Measurements from ENCODE around the genes FAM216B and EPSTI1.

DNA sequence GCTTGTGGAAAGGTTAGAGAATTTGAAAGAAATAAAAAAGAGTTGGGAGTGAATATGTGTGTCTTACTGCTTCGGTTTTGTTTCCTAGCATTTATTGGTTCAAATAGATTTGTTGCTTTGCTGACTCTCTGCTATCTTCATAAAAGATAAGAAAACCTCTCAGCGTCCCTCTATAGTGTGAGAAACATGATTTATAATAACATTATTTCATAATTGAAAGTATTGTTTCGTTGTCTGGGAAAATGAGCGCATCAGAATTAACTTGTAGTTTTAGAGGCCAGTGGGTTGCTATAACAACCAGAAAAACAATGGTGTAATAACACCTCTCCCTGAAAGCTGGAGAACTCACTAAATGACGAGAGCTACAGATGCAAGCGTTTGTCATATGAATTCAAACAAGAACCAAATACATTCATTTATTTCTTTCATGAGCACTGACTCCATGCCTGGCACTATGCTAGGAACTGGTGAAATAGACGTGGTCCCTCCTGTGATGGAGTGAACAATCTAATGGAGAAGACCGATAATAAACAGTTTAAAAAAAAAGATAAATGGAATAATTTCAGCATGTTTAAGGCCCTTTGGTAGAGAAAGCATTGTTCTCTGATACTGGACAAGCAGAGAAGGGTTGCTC, 16.4 kb downstream of the KBTBD7 start:
- RAMPAGE, long total RNA: no peak
- RRBS: no CpG with 5 or more reads among the region's 8 CpGs

DNA sequence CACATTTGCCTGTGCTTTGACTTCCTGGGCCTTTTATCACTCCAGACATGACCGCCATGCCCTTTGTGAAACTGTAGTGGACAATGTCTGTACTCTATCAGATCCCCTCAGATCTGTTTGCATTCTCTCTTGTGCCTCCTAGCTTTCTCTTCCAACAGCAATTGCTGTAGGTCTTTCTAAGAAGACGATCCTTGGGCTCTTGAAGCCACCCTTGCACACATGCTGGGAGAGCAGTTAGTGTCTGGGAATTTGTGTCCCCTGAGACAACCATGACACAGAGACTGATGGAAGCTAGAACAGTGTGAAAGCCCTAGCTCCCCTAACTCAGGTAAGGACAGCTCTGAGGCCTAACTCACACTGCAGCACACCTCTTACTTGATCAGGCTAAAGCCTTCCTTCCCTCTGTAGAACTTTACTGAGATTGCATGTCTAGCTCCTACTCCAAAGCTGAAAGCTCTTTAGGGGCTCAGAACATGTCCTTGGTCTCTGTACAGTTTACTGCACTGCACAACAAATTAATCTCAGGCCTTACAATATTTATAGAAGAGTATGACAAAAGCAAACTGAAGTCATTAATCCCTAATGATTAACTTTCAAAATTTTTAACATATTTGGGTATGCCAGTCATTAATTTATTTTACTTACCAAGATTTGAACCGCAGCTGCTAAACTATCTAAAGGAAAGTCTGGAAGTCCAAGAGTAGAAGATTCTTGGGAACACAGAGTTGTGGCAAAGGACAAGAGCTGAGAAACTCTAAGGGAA, 75.5 kb downstream of the VWA8 start:
- RAMPAGE, long total RNA: no peak
- RRBS: no CpG with 5 or more reads among the region's 3 CpGs

DNA sequence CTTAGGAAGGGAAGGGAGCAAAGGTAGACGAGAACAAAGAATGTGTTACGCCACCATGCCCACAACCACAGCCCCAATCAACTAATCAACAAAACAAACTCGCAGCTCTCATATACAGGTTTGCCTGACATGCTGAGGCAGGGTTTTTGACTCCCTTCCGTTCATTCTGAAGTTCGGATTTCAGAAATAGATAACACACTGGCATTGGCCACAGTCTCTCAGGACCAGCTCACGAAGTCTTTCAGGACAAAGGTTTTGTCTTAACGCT, 13.7 kb upstream of the VWA8 start:
- RAMPAGE, long total RNA: no peak
- RRBS: no CpG with 5 or more reads among the region's 7 CpGs

- RAMPAGE, long total RNA: start-site peak on the plus strand at chr13:42271452-42271541, 70 and 56 reads in 2 replicates
- RRBS: 6% methylated on average over 3 of the region's 14 CpGs
Measured at GRCh38 chr13:42271267-42271729, 654 bp upstream of the AKAP11 start.

DNA sequence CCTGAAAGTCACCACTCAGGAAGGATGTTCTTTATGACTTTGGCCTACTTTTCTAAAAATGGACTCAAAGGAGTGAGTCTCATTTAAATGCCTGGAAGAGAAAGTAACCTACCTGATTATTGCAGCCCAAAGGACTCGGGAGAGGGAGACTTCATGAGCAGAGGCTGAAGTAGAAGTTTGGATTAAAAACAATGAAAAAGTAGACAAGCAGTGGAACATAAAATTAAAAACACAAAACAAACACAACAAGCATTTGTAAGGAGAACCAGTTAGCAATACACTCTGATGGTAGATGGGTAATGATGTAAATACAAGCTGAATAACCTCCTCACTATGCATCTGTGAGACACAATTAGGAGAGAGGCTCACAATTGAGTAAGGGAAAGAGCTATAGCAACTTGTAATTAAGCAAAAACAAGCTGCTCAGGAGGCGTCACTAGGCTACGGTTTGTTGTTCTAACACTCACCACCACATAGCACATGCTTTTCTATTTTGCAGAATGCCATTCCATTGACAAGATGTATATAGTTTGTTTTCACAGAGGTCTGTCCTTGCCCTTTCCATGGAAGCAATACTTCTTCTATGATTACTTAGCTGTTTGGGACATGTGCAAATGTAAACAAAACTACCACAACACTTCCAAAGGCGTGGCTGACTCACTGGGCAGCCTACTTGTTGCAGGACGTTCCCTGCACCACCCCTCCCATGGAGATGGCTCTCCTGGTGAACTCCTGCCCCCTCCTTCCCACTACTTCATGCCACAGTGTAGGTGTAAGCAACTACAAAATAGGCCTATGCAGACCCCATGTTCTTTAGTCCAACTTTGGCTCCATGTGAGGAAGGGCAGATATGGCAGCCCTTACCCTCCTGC, 34.1 kb upstream of the FAM216B start:
- RAMPAGE, long total RNA: no peak
- RRBS: no CpG with 5 or more reads among the region's 5 CpGs

- RAMPAGE, long total RNA: no peak
- RRBS: no CpG with 5 or more reads among the region's 3 CpGs
Measured at GRCh38 chr13:42781217-42781763, at the start of gene FAM216B. Gene FAM216B, plus strand, starts transcription at chr13:42781584.

GRCh38 chr13:42891715-42892046, 100.4 kb downstream of the EPSTI1 start:
- RAMPAGE, long total RNA: no peak
- RRBS: no CpG with 5 or more reads among the region's 2 CpGs

- RAMPAGE, long total RNA: no peak
- RRBS: no CpG with 5 or more reads among the region's 5 CpGs
Measured at GRCh38 chr13:42985789-42986316, 6.2 kb downstream of the EPSTI1 start.

DNA sequence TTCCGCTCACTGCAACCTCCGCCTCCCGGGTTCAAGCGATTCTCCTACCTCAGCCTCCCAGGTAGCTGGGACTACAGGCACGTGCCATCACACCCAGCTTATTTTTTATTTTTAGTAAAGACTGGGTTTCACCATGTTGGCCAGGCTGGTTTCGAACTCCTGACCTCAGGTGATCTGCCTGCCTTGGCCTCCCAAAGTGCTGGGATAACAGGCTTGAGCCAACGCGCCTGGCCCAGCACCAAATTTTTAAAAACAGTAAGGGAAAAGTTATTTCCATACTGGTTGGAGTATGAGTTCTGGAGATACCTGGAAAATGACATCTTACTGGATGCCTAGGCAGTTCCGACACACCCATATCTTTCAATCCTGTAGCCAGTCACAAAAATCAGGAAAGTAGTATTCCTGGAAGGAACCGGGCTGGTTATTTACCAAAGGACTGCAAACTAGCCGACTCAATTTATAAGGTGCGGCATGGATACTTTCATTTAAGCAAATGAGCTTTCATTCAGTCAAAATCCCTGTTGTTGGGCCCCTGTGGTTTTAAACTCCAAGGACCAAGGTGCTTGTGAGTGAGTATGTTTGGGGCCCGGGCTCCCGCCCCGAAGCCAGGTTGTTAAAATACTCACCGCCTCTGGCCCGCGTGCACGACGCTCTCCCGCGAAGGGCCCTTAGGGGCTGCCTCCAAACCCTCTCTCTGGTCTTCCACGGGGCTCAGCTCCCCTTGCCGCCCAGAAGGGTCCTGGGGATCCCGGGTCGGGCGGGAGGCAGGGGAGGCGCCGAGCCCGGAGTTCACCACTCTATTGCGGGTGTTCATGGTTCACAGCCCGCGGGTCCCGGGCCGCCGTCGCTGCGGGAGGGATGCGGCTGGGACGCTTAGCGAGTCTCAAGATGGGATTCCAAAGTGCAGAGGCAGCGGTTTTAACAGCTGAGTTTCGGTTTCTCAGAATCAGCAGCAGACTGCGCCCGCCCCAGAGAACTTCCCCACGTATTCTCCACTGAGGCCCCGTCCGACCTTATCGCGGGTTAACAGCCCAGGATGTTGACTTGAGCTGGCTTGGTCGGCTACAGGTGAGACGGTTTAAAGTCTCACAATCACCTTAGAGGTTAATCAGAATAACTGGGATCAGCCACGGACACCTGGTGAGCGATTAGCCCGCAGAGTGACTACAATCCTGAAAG, at the start of gene EPSTI1:
Gene EPSTI1 (minus strand): TSS at position 890 of the 1,179 bp plus-strand sequence.
- RAMPAGE, long total RNA: start-site peak on the minus strand centred at position 870 of the sequence, 57 bp wide, 194 and 1,205 reads in 2 replicates
- RRBS: 5% methylated on average over 5 of the region's 55 CpGs

- RAMPAGE, long total RNA: no peak
- RRBS: no CpG with 5 or more reads among the region's 4 CpGs
Measured at GRCh38 chr13:43545363-43545908, 241.3 kb downstream of the ENOX1 start.

- RAMPAGE, long total RNA: no peak
- RRBS: no CpG with 5 or more reads among the region's 1 CpG
Measured at GRCh38 chr13:43921265-43921685, 41.6 kb downstream of the LACC1 start.

- RAMPAGE, long total RNA: no peak
- RRBS: no CpG with 5 or more reads among the region's 2 CpGs
Measured at GRCh38 chr13:44021606-44021865, 139.5 kb downstream of the SMIM2 start.

DNA sequence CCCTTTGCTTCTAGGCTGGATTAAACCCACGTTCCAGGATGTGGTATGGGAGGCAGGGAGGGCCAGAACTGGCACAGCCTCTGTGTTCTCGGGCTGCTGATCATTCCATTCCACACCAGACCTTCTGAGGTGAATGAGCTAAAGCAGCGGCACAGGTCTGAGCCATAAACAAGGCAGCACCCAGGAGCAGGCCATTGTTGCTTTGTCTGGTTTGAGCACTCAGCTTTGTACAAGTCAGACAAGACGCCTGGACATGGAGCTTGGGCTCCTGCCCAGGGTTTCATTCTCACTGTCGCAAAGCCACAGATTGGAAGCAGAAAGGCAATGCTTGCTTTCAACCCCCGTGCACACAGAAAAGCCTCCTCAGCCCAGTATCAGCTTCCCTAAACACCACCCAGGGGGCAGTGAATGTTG, 5.5 kb downstream of the SMIM2 start:
- RAMPAGE, long total RNA: no peak
- RRBS: no CpG with 5 or more reads among the region's 6 CpGs

DNA sequence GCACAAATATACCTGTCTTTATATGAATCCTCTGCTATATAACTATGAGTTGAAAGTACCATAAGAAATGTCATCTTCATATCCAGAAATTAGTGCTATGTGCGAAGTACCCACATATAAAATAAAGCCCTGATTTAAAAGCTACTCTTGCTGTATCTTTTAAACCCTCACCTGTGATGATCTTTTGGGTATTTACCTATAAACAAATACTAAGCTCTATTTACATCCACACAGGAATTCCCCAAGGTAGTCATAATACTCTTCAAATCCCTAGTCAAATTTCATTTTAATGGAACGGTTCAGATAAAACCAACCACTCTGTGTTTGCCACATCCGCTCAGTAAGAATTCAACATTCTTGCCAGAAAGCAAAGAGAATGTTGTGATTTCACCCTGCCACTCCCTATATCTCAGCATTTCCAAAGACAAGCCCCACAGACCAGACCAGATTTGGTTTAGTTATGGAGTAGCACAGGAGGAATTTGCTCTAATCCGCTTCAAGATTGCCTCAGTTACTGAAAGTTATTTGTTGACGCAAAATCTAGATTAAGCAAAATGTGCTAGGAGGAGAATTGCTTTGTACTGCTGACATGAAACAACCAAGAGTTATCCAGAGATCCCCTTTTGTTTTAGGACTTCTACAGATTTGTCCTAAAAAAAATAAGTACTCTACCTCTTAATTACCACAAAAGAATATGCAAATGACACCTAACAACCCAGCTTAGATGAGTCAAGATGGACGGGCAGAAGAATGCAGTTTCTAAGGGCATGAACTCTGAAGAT, 105.6 kb upstream of the SERP2 start:
- RAMPAGE, long total RNA: no peak
- RRBS: no CpG with 5 or more reads among the region's 6 CpGs

GRCh38 chr13:44350621-44351485, 22.8 kb upstream of the SERP2 start:
- RAMPAGE, long total RNA: no peak
- RRBS: no CpG with 5 or more reads among the region's 9 CpGs

GRCh38 chr13:44382632-44383097, 9.0 kb downstream of the SERP2 start:
- RAMPAGE, long total RNA: no peak
- RRBS: no CpG with 5 or more reads among the region's 5 CpGs

DNA sequence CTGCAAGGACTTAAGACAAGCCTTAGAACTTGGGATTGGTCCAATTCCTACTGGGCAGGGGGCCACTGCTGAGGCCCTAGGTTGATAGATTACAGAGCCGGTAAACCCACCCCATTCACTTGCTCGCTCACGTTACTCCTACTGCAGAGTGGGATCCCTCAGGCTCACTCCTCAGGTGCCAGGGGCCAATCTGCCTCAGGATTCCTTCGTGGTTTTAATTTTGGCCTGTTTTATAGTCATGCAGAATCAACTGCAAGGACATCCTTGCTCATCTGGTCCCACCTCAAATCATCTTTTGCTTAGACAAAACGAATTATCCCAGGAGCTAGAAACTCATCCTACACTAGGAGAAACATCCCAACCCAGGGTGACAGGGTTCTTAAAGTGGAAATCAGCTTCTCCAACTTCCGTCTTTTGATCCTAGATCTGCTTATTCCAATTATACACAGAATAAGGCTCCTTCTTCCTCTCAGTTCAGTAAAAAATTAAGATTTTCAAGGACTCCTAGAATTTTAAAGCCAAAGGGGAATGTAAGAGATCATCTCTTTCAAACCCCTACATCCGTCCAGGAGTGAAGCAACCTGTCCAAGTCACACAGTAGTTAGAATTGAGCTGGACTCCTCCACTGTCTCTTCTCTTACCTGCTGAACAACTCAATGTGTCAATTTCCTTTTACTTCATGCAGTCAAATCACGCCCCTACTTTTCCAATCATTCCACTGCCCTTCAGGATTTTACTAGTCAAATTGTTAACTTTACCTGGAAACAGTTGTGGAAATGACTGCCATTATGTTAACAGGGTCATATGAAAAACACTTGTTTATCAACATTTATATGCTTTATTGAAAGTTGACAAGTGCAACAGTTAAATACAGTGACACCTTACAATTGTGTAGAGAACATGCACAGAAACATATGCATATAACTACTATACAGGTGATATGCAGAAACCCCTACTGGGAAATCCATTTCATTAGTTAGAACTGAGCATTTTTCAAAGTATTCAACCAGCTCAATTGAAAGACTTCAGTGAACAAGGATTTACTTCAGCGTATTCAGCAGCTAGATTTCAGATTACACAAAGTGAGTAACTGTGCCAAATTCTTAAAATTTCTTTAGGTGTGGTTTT, 59.4 kb downstream of the SERP2 start:
- RAMPAGE, long total RNA: no peak
- RRBS: no CpG with 5 or more reads among the region's 9 CpGs

DNA sequence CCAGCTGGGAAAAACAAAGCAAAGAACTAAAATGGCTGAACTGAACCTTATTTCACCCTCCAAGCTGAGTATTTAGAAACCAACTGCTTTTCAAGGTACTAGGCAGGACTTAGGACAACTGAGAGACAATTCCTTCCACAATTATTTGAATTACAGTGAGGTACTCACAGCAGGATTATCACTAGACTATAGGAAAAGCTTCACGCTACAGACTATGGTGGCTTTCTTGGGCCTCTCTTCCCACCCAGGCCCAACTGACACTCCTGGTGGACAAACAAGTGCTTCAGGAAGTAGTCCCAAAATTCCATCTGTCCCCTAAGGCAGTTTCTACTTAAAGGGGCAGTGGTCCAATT, 100.4 kb downstream of the SERP2 start:
- RAMPAGE, long total RNA: no peak
- RRBS: no CpG with 5 or more reads among the region's 1 CpG

DNA sequence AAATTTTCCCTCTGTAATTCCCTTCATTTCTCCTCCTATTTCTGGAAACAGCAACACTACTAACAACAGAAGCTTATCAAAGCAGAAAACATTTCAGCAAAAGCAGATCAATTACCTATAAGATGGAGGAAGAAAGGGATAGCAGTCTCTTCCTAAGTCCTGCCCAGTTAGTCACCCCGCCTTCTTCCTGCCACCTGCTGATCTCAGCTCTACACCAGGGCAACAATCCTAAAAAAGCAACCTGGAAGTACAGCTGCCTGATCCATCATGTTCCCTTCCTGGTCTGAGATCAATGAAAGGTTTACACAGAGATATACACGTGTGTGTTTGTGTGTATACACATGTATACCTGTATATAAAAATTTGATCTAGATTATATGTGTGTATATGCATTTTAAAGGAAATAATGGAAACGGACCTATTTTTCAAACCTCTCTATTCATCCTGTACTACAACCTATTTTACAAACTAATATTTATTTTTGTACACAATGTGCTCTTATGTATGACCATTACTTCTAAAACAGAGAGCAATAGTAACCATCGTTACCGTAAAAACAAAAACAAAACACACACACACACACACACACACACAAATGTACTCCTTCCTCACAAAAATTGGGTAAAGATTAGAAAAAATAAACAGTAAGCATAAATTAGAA, 59.2 kb downstream of the TSC22D1 start:
- RAMPAGE, long total RNA: no peak
- RRBS: no CpG with 5 or more reads among the region's 5 CpGs

- RAMPAGE, long total RNA: no peak
- RRBS: no CpG with 5 or more reads among the region's 7 CpGs
Measured at GRCh38 chr13:44572941-44573498, 3.1 kb downstream of the TSC22D1 start.

All from epithelial cell of alveolus of lung (primary cell).